Daoy (cell line): ENCODE measurements around a stretch of chr18.

GRCh38 chr18:23907298-23908145, 107.0 kb upstream of the TTC39C start:
- RAMPAGE, long total RNA: no peak

GRCh38 chr18:24001378-24001816, 13.2 kb upstream of the TTC39C start:
- RAMPAGE, long total RNA: no peak

- RAMPAGE, long total RNA: no peak
Observed at GRCh38 chr18:24050945-24051519, 36.5 kb downstream of the TTC39C start.

GRCh38 chr18:24214600-24215356, 75.9 kb downstream of the CABYR start:
- RAMPAGE, long total RNA: no peak

GRCh38 chr18:24657415-24658084, 197.1 kb downstream of the HRH4 start:
- RAMPAGE, long total RNA: no peak

- RAMPAGE, long total RNA: no peak
Observed at GRCh38 chr18:24914346-24914831, 437.6 kb downstream of the ZNF521 start.

DNA sequence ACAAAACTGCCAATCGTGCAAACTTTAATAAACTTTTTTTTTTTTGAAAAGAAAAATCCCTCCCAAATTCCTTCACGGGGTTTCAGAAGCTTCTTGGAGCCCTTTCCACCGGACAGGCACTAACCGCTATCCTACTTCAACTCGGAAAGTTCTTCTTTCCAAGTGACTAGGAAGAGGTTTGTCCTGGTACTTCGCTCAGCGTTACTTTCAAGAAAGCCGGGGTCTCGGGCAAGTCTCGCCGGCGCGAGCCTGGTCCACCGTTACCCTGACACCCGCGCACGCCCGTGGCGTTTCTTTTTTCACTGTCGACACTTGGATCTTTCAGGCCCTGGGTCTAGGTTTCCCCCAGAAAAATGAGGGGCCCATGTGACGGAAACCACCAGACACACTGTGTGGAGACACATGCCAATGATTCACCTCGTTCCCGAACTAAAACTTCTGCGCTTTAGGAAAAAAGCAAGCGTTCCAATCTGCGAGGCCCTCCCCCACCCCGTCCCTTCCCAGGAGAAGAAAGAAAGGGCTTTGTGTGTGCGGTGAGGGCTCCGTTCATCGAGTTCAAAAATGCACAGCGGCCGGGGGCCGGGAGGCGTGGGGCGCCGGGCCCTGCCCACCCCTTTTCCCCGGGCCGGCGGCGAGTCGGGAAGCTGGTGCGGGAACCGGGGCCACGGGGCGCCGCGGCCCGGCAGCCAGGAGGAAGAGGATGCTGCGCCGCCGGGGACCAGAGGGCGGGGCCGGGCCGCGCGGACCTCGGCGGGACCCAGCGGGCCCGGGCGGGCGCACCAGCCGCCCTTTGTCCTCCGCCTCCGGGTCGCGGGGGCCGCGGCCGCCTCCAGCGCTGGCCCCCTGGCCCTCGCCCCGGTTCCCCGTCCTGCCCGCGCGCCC, 2.7 kb downstream of the ZNF521 start:
- RAMPAGE, long total RNA: no peak

GRCh38 chr18:26017506-26018319, 72.7 kb downstream of the SS18 start:
- RAMPAGE, long total RNA: no peak

DNA sequence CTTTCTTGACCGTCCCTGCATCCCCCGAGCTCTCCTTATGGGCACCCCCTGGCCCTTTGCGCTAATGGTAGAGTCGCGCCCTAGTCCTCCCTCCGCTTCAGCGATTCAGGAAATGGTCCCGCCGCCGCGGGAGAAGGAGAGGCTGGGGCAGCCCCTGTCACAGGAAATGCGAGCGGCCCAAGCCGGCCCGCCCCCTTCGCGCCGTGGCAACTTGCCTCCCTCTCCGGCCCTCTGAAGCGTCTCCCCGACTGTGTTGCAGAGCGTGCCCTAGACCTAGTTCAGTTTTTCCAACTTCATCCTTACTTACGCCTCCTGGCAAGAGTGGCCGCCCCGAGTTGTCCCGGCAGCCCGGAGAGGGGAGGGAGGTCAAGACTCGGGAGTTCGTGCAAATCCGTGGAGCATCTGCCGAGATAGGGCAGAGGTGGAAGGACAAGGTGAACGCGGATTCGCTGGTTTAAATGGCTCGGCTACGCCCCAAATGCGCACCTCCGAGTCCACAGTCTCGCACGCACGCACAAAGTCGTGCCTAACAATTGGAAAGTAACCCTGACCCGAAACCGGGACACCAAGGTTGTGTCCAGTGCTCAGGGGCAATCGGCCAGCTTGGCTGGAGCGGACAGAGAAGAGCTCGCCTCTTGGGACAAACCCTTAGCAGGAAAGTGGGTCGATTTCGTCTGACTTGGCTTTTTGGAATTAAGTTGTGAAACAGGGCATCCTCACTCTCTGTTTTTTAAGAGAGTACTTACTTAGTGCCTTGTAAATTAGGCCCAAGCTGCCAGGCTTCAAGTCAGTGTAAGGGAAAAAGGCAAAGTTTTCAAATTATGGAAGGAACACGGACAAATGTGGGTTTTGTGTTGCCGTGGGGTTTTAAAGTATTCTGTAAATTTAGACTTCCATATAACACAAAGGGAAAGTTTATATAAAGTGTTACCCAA, 643 bp upstream of the SS18 start:
- RAMPAGE, long total RNA: no peak

DNA sequence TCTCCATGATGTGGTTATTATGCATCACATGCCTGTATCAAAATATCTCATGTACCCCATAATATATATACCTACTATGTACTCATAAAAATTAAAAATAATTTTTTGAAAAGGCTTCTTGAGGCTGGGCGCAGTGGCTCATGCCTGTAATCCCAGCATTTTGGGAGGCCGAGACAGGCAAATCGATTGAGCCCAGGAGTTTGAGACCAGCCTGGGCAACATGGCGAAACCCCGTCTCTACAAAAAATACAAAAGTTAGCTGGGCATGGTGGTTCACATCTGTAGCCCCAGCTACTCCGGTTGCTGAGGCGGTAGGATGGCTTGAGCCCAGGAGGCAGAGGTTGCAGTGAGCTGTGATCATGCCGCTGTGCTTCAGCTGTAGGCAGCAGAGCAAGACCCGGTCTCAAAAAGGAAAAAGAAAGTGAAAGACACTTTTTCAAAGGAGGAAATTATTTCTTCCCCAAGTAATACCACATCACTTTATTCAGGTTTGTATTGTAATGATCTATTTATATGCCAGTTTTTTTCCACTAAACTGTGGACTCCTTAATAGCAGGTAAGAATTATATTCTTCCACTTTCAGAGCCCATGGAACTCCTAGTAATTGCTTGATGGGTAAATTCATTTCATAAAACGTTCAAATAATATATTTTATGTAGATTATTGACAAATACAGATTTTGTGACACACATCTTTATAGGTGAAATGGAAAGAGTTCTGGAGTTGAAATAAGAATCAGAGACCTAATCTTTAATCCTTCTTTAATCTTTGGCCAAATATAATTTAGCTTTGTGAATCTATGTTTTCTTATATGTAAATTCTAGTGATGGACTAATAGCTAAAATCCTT, 35.7 kb upstream of the TAF4B start:
- RAMPAGE, long total RNA: no peak

DNA sequence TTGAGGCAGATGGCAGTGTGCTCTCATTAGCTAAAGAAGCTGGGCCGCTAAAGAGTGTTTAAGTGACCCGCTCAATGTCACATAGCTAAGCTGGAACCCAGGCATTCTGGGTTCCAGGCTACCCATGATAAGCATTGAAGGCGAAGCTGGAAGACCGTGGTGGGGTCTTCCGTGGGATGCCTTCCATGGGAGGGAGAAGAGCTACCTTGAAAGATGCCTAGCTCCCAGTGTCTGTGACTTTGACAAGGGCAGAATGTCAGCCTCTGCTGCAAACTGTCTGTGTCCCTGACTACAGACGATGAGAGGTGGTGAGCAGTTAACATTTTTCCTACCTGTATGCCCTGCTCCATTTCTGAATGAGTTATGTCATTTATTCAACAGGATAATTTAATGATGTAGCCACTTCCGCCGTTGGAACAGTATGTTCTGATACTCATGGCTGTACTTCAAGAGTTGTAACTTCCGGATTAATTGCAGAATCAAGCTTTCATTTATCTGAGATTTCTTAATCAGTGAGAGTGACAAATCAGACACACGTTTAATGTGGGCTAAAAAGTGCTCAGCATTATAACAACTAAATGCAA, 107.9 kb downstream of the KCTD1 start:
- RAMPAGE, long total RNA: no peak

DNA sequence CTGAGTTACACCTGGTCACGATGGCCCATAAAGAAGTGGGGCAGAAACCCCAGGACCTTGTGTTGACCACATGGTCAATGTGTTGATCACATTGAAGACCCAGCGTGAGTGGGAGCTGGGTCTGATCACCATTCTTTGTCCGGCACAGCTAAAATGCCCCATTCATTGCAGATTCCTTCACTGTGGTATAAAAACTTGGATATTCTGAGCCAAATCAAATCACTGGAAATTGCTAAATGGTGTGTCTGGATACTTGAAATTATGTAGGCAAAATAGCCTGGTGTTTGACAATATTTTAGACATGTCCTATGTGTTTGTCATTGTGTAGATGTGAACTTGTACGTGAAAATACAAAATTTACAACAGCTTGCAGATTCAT, 117.0 kb upstream of the KCTD1 start:
- RAMPAGE, long total RNA: no peak

DNA sequence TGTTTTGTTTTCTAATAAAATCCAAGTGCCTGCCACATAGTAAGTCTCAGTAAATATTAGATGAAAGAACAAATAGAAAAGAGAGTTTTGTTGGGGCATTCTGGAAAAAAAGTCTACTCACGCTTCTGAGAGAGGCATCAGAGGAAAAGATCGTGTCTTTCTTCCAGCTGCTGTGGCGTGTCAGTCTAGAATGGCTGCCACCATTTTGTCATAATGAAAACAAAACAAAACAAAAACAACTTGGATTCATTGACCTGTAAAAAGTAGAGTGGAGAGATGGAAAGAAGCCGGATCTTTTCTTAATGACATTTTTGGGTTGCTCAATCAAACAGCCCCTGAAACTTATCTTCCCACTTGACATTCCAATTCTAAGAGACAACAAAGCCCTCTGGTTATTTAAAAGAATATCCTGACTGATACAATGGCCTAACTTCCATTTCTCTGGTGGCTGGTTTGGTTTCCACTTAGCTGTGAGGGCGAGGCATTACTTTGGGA, 123.9 kb downstream of the AQP4 start:
- RAMPAGE, long total RNA: no peak

GRCh38 chr18:26863897-26864700, 1.4 kb downstream of the AQP4 start:
- RAMPAGE, long total RNA: no peak

DNA sequence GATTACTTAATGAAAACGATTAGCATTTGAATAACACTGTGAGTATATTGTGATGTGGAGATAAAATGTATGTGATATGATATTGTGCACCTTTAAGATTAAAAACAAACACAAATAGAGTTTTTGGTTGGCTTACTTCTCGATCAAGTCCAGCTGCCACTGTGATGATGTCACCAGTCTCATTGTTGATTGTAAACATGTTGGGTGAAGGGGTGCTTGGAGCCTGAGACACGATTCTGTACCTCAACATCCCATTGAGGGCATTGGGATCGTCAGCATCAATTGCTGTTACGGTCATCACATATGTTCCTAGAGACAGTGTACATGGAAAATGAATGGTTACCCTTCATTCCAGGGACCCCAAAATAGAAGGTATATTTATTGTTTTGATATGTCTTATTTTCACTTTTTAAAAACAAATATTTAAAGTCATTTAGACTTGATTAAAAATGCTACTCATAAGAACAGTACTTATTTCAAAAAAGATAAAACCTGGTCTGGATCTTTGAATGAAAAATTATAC, 174.0 kb downstream of the CDH2 start:
- RAMPAGE, long total RNA: no peak

GRCh38 chr18:28158943-28159516, 17.9 kb downstream of the CDH2 start:
- RAMPAGE, long total RNA: no peak

DNA sequence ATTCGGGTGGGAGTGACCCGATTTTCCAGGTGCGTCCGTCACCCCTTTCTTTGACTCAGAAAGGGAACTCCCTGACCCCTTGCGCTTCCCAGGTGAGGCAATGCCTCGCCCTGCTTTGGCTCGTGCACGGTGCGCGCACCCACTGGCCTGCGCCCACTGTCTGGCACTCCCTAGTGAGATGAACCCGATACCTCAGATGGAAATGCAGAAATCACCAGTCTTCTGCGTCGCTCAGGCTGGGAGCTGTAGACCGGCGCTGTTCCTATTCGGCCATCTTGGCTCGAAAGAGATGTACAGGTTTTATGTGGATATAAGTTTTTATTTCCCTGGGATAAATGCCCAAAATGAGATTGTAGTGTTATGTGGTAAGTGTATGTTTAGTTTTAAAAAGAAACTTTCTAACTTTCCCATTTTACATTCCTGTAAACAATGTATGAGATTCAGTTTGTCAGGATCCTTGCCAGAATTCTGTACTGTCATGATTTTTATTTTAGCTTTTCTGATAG, 245.4 kb upstream of the CDH2 start:
- RAMPAGE, long total RNA: no peak

- RAMPAGE, long total RNA: no peak
Observed at GRCh38 chr18:30763619-30764102, 278.9 kb downstream of the DSC3 start.

DNA sequence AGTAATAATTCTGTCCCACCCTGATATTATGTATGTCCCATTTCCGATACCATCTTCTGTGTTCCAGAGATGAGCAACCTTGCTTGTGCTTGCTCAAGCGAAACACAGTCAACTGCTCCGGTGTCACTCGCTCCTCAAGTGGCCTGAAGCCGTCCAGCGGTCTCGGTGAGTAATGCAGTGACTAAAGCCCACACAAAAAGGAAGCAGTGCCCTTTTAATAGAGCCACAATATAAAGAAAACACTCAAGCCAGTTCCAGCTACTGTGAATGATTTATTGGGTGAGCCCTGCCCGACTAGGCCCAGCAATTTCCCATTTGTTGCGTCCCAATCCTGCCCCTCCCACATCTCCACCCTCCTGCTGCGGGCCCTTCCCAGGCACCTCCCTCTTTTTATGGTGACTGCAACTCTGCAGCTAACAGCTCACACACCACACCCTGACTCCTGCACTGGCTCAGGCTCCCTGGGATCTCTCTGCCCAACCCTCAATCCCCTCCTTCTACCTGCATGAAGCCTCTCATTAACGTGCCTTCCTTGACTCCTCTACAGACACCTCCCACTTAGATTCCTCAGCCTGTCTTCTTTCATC, 44.2 kb upstream of the DSC1 start:
- RAMPAGE, long total RNA: no peak

GRCh38 chr18:31207365-31207993, 44.8 kb upstream of the DSC1 start:
- RAMPAGE, long total RNA: no peak